BJ (cell line): ENCODE data around the genes GKN1, NFU1 and AAK1.

DNA sequence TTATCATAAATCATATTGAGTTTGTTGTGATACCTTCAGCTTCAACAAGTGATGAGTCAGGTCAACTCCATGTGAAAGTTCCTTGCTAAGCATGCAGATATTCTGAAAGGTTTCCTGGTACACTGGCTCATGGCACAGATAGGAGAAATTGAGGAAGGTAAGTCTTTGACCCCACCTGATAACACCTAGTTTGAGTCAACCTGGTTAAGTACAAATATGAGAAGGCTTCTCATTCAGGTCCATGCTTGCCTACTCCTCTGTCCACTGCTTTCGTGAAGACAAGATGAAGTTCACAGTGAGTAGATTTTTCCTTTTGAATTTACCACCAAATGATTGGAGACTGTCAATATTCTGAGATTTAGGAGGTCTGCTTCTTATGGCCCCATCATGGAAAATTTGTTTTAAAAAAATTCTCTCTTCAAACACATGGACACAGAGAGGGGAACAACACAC is at the start of gene GKN1:
Gene GKN1, plus strand, starts transcription at position 242 of the 453 bp plus-strand sequence.
- CAGE, long polyA plus RNA, result no peak
- RRBS, result no CpG with 5 or more reads among the region's 1 CpG

GRCh38 chr2:69152936-69153418 is 140.0 kb downstream of the ANTXR1 start:
- CAGE, long polyA plus RNA, result no peak
- RRBS, result no CpG with 5 or more reads among the region's 2 CpGs

GRCh38 chr2:69192113-69192412 is 179.1 kb downstream of the ANTXR1 start:
- CAGE, long polyA plus RNA, result no peak
- RRBS, result no CpG with 5 or more reads among the region's 5 CpGs

- CAGE, long polyA plus RNA, result start-site peak on the minus strand at chr2:69437435-69437452, 59 and 97 reads in 2 replicates
- RRBS, result 1% methylated on average over 20 of the region's 51 CpGs
These were observed at the start of gene NFU1 for GRCh38 chr2:69437246-69438310. TSS of gene NFU1 (minus strand) at chr2:69437435.

DNA sequence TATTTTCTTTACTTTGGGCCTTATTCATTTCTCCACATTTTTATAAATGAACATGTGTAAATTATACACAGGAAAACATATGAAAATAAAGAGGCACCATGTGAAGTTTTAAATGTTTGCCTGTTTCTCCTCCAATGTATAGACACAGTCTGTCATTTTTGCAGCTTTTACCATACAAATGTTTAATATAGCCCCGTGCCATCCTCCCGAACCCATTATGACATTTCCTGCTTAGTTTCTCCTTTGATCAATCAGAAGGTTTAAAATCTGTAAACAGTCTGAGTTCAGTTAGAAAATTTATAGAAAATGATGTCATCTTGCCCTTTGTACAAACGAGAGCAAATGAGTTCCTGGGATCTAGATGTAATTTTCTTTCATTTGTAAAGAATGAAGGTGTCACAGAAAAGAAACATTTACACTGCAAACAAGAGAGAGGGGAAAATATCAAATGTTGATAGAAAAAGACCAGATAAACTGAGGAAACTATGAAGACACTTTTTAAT is 62.7 kb upstream of the NFU1 start:
- CAGE, long polyA plus RNA, result no peak
- RRBS, result no CpG with 5 or more reads among the region's 3 CpGs

DNA sequence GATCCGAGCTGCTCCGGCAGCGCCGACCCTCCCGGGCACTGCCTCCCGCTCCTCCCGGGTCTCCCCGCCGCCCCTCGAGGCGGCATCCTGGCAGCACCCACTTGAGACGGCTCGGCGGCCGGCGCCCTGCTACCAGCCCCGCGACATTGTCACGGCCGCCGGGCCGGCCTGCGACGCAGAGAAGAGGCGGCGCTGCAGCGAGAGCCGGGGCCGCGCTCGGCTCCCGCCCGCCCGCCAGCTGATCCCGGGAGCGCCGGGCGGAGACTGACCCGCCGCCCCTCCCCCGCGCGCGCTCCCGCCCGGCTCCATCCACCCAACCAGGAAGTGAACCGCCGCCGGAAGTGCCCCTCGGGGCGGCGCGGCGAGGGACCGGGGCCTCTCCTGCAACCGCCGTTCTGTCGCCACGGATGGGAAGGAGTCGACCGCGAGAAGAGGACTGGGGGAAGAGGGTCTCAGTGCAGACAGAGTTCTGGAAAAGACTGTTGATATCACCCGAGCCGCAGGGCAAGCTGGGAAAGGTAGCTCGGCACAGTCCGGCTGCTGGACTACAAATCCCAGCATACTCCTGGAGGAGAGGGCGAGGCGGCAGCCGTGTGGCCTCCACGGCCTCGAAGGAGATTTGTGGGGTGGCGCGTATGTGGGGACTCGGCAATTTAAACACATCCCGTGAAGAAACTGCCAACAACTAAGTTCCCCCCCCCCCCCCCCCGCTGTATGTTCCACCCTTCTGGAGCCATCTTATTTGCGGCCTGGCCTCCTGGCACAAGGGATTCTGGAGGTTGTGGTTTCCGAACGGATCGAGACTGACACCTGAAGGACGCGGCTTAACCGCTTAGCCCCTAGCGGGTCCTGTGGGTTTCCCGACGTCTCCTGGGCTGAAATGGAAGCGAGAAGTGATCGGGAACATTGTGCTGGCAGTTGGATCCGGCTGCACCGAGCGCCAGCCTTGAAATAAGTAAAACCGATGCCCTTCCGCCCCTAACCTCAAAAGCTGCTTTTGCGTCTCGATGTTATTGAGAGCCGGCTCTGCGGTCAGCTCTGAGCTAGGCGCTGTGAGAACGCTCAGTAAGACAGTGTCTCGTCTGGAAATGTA is at the start of gene AAK1:
Gene AAK1, minus strand, starts transcription at position 266 of the 1,093 bp plus-strand sequence.
- CAGE, long polyA plus RNA, result no peak
- RRBS, result 2% methylated on average over 44 of the region's 100 CpGs

GRCh38 chr2:69683015-69683931 is 39.7 kb upstream of the AAK1 start:
- CAGE, long polyA plus RNA, result no peak
- RRBS, result no CpG with 5 or more reads among the region's 5 CpGs

DNA sequence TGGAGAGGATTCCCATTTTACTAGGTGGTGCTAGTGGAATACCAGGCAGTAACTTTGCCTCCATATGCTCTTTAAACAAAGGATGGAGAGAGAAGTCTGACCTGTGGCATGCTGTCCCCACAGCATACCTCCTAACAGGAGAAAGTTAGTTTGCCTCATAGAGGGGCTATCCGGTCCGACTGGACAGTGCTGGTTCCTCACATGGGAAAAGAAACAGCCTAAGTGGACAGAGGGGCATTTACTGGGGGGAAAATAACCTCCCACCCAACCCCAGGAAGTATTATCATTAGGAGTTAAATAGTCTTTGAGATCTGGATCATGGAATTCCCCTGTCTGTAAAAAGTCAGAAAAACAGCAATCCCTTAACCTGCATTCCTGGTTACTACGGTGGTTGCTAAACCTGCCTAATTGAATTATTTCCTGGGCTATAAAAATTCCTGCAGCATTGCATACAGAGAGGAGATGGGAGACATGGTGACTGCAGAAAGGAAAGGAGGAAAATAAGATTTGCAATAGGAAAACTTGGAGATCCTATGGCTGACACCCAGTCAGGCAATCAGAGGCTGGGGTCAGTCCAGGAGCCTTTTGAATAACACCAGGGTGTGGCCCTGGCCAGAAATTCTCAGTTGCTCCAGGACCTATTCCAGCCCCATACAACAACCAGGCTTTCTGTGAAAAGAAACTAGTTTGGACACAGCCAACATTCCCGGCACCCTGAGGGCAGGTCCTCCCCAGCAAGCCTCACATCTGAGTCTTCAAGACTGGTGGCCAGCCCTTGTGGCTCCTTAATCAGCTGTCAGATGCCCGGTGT is 31.4 kb upstream of the GMCL1 start:
- CAGE, long polyA plus RNA, result no peak
- RRBS, result 5% methylated on average over 2 of the region's 5 CpGs

DNA sequence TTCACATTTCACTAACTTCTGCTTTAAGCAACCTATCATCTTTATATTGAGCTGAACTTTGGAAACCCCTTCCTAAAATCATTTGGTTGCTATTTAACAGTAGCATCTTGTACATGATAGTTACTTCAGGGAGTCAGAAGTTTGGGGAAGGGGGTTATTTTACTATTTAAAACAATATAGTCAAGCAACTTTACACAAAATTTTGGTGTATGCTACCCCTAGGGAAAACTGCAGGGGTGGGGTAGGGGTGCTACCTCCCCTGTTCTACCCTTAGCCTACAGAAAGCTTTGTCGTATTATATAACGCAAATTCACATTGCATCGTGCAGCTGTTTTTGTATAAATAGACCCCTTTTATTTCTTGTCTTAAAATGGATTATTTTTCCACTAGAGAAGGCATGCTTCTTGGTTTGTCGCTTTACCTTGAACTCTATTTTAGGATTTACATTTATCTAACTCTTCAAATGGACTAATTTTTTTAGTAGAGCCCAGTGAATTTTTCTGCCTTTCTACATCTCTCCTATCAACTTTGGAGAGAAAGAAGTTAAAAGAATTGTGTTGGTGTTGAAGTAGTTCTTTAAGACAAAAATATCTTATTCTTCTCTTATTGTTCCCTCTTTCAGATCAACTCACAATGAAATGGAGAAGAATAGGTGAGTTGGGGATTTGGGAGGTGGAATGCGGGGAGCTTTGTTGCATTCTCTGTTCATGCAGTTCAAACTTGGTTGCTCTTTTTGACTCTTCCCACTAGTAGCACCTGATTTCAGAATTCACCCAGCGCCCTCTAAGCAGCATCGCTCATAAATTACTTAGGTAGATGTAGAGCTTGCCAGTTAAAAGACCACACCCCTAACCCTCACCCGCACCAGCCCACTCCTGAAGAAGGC is 6.4 kb downstream of the MXD1 start:
- CAGE, long polyA plus RNA, result no peak
- RRBS, result no CpG with 5 or more reads among the region's 8 CpGs

DNA sequence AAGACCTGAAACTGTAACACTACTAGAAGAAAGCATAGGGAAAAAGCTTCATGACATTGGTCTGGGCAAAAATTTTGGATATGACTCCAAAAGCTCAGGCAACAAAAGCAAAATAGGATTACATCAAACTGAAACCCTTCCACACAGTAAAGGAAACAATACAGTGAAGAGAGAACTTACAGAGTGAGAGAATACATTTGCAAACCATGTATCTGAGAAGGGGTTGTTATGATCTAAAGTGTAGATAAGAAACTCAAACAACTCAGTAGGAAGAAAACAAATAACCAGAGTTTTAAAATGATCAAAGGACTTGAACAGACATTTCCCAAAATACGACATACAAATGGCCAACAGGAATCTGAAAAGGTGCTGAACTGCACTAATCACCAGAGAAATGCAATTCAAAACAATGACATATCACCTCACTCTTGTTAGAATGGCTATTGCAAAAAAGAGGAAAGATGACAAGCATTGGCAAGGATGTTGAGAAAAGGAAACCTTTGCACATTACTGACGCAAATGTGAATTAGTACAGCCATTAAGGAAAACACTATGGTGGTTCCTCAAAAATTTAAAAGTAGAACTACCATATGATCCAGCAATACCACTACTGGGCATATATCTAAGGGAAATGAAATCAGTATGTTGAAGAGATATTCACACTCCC is 57.5 kb upstream of the ASPRV1 start:
- CAGE, long polyA plus RNA, result no peak
- RRBS, result no CpG with 5 or more reads among the region's 2 CpGs

DNA sequence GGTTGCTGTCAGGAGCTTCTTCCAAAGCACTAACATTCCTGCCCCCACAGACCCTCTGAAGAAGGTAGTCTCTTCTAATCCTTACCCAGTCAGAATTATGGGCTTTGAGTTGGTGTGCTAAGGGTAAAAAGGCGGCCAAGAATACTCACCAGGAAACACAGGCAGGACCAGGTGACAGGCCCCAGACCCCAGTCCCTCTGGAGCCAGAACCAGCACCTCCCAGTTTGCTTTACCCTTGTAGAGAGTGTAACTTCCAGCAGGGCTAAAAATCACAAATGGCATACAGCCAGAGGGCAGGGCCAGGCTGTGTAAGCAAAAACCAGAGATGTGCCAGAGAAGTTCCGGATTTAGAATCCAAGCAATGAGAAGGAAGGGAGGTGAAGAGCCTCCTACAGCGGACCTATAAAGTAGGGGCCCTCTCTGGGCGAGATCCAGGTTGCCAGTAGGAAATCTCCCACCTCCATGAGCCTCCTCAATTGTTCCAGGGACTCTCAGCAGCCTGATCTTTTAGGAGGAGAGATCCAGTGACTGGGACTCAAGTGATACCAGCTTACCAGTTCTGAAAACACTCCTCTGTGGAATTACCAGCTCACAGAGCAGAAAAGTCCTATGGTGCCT is 52.4 kb upstream of the PCBP1 start:
- CAGE, long polyA plus RNA, result no peak
- RRBS, result no CpG with 5 or more reads among the region's 4 CpGs

- CAGE, long polyA plus RNA, result no peak
- RRBS, result no CpG with 5 or more reads among the region's 7 CpGs
These were observed 41.4 kb upstream of the PCBP1 start for GRCh38 chr2:70045716-70046398.

GRCh38 chr2:70083193-70084220 is 3.8 kb upstream of the PCBP1 start:
- CAGE, long polyA plus RNA, result no peak
- RRBS, result no CpG with 5 or more reads among the region's 9 CpGs

- CAGE, long polyA plus RNA, result no peak
- RRBS, result no CpG with 5 or more reads among the region's 11 CpGs
These were observed 28.4 kb downstream of the PCBP1 start for GRCh38 chr2:70115352-70116495.

DNA sequence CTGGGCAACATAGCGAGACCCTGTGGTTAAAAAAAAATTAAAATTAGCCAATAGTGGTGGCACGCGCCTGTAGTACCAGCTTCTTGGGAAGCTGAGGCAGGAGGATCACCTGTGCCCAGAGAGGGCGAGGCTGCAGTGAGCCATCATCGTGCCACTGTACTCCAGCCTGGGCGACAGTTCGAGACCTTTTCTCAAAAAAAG is 36.4 kb downstream of the PCBP1 start:
- CAGE, long polyA plus RNA, result no peak
- RRBS, result no CpG with 5 or more reads among the region's 7 CpGs

- CAGE, long polyA plus RNA, result no peak
- RRBS, result no CpG with 5 or more reads among the region's 10 CpGs
These were observed 49.4 kb downstream of the C2orf42 start for GRCh38 chr2:70141330-70141885.

DNA sequence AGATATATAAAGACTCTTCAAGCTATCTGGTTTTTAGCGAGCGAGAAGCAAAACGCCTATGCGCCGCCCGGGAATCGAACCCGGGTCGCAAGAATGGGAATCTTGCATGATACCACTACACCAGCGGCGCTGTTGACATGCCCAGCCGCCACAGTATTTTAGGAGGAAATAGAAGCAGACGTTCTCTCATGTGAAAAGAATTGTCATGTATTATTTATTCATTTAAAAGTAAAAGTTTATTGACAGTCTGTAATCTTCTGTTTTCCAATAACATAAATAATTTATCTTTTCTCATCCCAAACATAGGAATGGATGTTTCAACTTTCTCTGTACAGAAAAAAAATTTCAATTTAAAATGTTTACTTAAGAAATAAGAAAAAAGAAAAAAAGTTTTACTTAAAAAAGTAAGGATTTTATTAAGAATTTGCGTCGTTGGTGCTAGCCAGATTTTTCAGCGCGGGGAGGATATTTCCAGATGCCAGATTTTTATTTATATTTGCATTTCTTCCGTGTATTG is 562 bp upstream of the TIA1 start:
- CAGE, long polyA plus RNA, result no peak
- RRBS, result no CpG with 5 or more reads among the region's 18 CpGs

DNA sequence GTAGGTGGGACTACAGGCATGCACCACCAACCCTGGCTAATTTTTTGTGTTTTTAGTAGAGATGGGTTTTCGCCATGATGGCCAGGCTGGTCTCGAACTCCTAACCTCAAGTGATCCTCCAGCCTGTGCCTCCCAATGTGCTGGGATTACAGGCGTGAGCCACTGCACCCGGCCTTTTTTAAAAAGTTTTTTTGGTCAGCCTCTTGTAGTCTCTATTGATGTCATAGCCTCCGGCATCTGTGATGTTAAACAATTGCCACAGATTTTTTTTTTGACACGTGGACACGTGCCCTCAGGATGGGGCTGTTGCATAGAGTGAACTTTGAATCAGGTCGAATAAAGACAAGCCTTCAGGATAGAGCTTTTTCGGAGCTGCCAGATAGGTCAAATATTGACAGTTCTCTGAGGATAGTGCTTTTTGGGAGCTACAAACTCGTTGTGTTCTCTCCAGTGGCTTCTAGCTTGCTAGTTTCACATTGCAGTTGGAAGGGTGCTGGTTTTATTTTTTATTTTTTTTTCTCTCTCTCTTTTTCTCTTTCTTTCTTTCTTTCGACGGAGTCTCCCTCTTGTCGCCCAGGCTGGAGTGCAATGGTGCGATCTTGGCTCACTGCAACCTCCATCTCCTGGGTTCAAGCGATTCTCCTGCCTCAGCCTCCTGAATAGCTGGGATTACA is 11.7 kb downstream of the PCYOX1 start:
- CAGE, long polyA plus RNA, result no peak
- RRBS, result 67% methylated on average over 1 of the region's 15 CpGs

GRCh38 chr2:70481347-70482060 is 72.1 kb downstream of the TGFA start:
- CAGE, long polyA plus RNA, result no peak
- RRBS, result no CpG with 5 or more reads among the region's 1 CpG

GRCh38 chr2:70887453-70888323 is 12.7 kb upstream of the VAX2 start:
- CAGE, long polyA plus RNA, result no peak
- RRBS, result 6% methylated on average over 27 of the region's 67 CpGs